ENCODE data around the genes TRMT2B, BEX1, RAB40A and ZCCHC18.

- PRO-cap, 2 experiments = no peak in any of the 2 experiments
Observed at GRCh38 chrX:91780628-91781109, 1.5 kb downstream of the PCDH11X start.

- PRO-cap, 2 experiments = no peak in any of the 2 experiments
Observed at GRCh38 chrX:94600072-94600692, 926.2 kb downstream of the FAM133A start.

GRCh38 chrX:96768373-96769106 lies 83.9 kb downstream of the DIAPH2 start:
- PRO-cap, 2 experiments = no peak in any of the 2 experiments

DNA sequence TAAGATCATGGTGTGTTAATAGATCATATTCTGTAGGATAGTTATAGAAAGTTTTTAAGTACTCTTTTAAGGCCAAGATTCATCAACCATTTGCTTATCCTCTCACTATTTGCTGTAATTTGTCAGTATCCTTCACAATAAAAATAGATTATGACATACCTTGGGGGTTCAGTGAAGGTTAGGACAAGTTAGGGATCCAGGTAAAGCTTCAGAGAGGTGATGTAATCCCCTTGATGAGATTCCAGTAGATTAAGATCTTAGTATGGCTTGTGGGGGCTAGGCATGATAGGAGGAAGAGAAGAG lies 298.1 kb downstream of the RPA4 start:
- PRO-cap, 2 experiments = no peak in any of the 2 experiments

GRCh38 chrX:97617018-97617488 lies 733.3 kb downstream of the RPA4 start:
- PRO-cap, 2 experiments = no peak in any of the 2 experiments

DNA sequence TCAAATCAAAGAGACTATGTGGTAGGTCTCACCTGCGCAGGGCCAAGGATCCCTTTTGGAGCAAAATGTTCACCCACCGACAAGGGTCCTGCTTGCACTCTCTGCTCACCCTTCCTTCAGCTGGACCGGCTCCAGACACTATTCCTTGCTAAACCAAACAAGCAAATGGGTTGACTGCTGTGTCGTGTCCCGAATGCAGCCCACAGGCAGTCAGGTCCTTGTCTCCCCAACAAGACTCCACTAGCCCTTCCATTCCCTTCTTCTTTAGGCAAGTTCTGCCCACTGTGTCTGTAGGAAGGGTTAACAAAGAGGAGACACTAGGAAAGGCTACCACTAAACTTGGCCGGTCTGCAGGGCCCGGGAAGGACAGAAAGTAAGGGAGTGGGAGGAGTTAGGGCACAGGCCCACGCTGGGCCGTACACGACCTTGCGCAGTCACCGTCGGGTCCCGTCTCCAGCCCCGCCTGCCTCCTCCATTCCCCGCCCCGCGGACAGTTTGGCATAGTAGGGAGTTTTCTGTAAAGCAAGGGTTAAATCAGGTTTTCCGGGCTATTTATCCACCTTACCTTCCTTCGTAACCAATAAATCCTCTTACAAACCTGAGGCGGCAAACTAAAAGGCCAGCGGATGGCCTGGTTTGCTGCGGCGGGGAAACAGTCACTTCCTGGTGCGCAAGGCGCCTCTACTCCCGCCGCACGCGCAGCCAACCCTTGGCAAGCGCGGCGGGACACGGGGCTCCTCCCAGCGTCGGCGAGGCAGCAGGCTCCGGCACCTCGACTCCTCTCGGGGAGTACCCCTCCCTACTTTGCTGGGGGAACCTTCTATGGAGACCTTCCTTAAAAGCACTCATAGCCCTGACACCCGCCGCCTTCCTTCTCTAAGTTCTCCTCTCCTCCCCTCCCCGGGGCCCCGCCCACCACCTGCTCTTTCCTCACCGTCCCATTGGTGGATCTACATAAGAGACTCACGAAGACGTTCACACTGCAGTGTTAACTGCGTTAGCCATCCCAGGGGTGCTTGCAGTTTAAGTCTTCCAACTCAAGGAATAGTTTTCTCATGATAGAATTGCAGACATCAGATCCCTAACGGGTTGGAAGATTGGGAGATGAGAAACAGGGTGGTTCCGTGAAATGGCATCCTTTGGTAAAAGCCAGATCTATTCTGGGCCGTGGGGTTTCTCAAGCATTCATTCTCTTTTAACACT lies at the start of gene TRMT2B:
TSS of gene TRMT2B (minus strand) at position 893 of the 1,203 bp plus-strand sequence.
- PRO-cap, 2 experiments = peak in 2 of 2 experiments; most common plus-strand start position 955 of the sequence (in 2); most common minus-strand start position 368 of the sequence (in 2)

DNA sequence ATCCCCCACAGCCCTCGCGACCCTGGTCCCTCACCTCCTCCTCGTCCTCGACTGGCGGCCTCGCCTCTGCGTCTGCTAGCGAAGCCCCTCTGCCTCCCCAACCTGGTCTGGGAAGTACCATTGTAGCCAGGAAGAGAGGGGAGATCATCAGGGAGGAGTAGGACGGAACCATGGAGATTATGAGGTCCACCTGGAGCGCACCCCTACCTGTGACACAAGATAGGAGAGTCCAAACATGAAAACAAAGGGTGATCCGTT lies 31.9 kb upstream of the NXF2B start:
- PRO-cap, 2 experiments = no peak in any of the 2 experiments

GRCh38 chrX:102654811-102655266 lies 3.6 kb downstream of the GPRASP1 start:
- PRO-cap, 2 experiments = no peak in any of the 2 experiments

GRCh38 chrX:102745585-102746845 lies 25.5 kb downstream of the GPRASP3 start:
- PRO-cap, 2 experiments = peak in 2 of 2 experiments; most common plus-strand start chrX:102746495 (in 1); most common minus-strand start chrX:102746439 (in 1)

DNA sequence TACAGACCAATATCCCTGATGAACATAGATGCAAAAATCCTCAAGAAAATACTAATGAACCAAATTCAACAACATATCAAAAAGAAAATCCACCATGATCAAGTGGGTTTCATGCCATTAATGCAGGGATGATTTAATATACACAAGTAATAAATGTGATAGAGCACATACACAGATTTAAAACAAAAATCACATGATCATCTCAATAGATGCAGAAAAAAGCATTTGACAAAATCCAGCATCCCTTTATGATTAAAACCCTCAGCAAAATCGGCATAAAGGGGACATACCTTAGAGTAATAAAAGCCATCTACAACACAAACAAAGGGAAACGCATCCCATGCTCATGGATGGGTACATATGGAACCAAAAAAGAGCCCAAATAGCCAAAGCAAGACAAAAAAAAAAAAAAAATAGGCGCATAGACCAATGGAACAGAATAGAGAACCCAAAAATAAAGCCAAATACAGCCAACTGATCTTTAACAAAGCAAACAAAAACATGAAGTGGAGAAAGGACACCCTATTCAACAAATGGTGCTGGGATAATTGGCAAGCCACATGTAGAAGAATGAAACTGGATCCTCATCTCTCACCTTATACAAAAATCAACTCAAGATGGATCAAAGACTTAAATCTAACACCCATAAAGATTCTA lies 22.1 kb upstream of the RAB40AL start:
- PRO-cap, 2 experiments = no peak in any of the 2 experiments

- PRO-cap, 2 experiments = no peak in any of the 2 experiments
Observed at GRCh38 chrX:103062692-103063450, 1.1 kb downstream of the BEX1 start.

DNA sequence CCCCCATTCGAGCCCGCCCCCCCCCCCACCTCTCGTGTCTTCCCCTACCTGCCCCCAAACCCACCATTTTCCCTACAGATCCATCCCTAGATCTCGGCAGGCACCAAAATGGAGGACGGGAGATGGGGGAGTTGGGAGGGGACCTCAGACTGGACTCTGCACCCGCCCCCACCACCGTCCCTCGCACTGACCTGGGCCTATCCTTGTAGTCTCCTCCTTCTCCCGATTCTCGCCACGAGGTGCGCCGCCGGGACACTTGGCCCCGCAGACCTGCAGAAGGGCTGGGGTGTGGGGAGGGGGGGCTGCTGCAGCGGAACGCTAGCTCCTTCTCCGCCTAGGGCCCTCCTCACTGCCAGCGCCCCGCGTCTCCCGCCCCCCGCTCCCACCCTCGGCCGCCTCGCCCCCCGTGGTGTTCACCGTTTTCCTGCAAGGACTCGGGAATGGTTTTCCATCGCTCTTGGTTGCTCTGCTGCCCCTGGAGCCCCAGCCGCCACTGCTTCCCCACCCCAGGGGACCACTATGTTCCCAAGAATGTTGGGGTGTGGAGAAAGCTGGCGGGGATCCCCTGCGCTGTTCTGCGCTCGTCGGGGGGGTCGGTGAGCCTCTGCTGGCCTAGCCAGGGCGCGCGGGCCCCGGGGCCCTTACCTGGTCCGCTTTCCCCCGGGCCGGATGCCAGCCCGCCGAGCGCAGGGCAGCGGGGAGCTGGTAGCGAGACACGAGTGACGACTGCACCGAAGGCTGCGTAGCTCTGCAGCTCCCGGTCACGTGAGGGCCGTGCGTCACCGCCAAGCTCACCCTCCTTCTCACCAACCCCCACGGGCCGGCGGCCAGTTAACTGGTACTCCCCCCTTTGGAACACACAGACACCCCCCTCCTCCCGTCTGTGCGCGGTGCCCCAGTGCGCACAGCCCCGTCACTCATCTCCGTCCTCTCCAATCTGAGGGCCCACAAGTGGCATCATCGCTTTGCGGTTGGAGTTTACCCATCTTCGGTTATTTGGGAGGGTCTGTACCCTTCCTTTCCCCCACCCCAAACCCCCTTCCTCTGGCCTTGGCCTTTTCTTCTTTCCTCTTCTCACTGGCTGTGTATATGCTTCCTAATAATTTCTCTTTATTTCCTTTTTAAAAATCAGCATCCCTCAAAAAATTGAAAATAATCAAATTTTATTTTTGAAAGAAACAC lies at the start of gene BEX1:
TSS of gene BEX1 (minus strand) at position 721 of the 1,182 bp plus-strand sequence.
- PRO-cap, 2 experiments = no peak in any of the 2 experiments

- PRO-cap, 2 experiments = no peak in any of the 2 experiments
Observed at GRCh38 chrX:103309623-103310685, 836 bp downstream of the BEX2 start.

GRCh38 chrX:103357545-103358135 lies 1.3 kb downstream of the TCEAL9 start:
- PRO-cap, 2 experiments = no peak in any of the 2 experiments

- PRO-cap, 2 experiments = peak in 2 of 2 experiments; most common plus-strand start chrX:103404780 (in 2)
Observed at GRCh38 chrX:103404311-103405198, 28.2 kb downstream of the BEX3 start.

DNA sequence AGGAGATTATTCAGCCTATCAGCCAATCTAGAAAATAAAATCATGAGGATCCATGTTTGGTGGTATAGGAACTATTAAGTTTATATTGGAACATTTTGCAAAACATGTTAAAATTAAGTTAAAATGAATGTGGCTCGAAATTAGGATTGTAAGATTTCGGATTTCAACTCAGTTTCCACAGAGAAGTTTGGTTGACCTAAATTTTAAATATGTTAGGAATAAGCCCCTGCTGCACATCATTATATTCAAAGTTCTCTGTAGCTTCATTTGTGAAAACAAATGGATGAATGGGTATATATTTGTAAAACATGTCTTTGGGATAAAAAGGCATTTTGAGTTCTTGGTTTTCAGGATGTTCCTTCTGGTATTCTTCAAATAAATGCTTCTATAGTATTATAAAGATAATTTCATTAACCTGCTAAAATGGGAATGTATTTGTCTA lies at the start of gene RAB40A:
TSS of gene RAB40A (minus strand) at position 60 of the 442 bp plus-strand sequence.
- PRO-cap, 2 experiments = no peak in any of the 2 experiments

GRCh38 chrX:103532340-103532752 lies 13.1 kb upstream of the RAB40A start:
- PRO-cap, 2 experiments = no peak in any of the 2 experiments

GRCh38 chrX:104112127-104113117 lies at the start of gene ZCCHC18:
ZCCHC18 (plus strand) TSS chrX:104112523.
- PRO-cap, 2 experiments = peak in 2 of 2 experiments; most common plus-strand start chrX:104112543 (in 2); most common minus-strand start chrX:104112385 (in 2)

DNA sequence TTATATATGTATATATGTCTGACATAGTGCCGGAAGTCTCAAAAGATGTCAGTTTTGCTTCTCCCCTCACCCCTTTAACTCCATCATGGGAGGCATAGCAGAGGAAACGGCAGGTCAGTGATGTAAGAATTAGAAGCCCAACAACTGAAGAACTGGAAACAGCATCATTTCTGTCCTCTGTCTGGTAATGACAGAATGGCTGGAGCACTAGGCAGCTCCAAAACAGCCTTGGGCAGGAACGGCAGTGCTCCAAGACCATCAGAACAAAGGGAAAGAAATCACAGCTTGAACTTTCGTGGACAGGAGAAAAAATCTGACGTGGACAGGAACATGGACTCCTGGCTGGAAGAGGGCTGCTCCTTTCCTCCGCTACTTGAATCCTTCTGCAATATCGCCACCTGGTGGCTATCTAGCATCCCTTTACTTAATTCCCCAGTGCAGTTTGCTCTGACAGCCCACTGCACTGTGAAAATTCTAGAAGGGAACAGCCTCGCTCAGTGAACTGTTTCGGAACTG lies 20.5 kb downstream of the SLC25A53 start:
- PRO-cap, 2 experiments = no peak in any of the 2 experiments

DNA sequence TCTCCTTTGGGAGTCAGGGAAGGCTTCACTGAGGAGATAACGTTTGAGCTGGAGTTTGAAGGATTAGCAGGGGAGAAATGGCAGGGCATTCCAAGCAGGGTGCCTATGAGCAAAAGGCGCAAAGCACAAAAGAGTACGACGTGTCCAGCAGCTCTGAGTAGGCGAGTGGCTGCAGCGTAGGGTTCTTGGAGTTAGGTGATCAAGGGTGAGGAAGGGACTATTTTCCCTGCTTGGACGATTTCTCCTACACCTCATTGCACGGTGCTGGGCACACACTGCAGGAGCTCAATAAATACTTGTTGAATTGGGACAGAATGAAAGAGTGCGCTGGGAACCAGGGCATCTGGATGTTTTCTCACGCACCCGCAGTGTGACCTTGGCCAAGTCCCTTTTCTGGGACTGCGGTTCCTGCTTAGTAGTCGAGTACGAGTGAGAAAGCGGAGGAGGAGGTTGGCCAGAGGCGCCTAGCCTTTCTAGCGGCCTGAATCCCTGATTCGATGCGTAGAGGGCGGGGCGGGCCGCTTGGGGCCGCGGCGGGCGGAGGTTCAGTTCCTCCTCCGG lies 352 bp upstream of the FAM199X start:
- PRO-cap, 2 experiments = peak in 2 of 2 experiments; most common minus-strand start position 401 of the sequence (in 2)